Hematopoietic multipotent progenitor cell (in vitro differentiated cells): Measurements from ENCODE around the genes PPM1F and BCR.

DNA sequence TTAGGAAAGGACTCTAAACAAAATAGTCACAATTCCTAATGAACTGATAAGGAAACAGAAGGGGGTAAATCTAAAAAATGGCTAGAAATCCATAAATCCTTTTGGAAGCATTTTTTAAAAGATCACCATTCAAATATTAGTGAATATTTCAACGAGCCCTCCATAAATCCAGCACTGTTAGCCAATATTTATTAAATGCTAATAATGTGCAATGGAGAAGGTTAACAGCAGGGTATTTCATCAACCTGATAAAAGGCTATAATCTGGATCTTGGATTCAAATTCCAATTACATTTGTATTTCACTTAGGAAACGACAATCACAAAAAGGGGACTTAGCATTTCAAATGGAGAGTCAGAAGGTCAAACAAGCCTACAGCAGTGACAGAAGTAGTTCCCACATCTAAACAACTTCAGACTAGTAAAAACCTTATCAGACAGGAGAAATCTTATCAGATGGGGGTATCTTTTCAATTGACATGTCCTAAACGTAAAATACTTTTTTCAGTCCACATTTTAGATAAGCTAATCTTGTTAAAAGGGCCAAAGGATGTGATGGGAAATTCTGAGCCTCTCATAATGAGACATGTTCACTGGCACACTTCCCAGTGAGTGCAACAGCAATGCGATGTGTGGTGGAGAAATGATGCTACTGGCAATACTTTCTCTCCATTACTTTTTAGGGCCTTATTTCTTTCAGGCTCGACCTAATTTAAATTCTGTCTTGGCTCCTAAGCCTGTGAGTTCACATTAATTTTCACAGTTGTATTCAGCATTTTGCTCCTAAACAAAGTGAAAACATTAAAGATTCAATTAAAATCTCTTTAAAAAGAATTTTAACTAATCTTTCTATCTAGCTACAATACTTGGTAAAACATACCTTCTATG, 2.5 kb downstream of the MAPK1 start:
- CAGE, long polyA plus RNA, result no peak

DNA sequence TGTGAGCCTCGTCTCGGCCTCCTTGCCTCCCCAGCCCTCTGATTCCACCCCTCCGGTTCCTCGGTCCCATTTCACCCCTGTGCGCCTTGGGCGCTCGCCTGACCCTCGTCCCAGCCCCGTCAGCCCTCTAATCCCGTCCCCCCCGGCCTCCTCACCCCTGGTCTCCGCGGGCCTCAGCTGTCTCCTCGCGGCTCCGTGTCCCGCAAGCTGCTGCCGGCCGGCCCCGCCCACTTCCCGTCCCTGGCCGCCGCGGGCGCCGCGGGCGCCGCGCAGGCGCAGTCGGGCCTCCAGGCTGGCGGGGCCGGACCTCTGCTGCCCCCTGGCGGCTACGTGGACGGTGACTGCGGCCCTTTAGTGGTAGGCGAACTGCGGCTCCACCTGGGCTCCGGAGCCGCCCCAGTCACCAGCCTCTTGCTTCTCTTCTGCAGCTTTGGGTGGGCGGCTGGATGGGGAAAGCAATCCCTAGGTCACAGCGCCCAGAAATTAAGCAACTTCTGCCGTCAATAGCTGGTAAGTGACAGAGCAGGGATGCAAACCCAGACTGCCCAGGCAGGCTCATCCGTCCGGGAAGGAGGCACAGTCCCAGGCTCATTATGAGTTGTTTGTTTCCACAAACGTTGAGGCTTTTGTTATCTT, at the start of gene PPM1F:
TSS of gene PPM1F (minus strand) at position 212 of the 636 bp plus-strand sequence.
- CAGE, long polyA plus RNA, result start-site peak on the minus strand centred at position 199 of the sequence, 42 bp wide, 845 reads

DNA sequence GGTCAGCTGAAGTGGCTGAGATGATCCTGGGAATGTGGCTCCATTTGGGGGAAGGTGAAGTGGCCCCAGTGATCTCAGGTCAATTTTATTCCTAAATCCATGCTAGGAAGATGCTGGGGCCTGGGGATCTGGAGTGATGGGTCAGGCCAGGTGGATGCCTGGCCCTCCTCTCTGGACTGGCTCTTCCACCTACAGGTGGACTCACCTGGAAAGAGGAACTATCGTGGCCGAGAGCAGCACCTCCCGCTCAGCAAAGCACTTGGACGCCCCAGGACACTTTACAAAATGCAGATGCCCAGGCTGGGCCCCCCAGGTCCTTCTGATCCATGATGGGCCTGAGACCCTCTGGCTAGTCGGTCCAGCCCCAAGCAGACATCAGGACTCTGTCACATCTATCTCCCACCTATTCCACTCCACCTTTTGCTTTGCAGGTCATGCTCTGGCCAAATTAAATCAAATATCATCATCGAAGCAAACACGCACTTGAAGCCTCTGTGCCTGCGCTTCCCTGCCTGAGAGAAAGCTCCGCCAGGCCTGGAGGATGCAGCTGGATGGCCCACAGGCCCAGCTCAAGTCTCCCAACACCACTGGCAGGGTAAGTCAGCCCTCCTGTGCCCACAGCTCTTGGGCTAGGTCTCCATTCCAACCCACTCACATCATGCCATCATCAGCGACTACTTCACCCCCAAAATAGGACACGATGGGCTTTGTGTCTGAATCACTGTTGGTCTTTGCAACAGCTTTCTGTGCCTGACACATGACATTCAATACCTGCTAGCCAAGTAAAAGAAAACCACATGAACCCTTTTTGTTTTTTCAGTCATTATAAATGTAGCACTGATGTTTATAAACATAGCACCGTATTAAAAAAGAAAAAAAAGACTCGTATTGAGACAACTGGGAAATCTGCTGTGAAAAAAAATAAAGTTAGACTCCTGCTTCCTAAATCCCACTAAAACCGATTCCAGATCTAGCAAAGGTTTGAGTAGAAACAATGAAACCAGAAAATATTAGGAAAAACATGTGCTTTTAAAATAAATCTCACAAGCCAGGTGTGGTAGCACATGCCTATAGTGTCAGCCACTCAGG, 6.3 kb downstream of the TOP3B start:
- CAGE, long polyA plus RNA, result no peak

DNA sequence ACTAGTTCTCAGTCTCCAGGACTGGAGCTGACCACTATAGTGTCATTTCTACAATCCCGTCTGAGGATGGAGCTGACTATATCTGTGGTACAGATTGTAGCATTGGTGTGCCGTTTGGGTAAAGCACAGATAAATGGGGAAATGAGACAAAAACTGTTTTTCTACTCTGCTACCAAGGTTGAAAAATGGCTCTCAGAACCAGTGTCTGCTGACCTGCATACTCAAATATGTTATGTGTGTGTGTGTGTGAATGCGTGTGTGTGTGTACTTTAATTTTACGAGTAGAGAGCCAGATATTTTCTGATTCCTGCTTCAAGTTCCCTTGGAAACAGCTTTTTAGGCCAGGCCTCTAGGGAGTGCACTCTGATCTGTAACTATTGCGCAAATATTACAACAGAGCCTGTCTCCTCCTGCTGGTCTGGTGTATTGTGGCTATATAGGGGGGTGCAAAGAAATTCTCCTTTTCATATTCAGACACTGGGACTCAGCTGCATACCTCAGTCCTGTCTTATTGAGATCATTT, 78.9 kb upstream of the TOP3B start:
- CAGE, long polyA plus RNA, result no peak

DNA sequence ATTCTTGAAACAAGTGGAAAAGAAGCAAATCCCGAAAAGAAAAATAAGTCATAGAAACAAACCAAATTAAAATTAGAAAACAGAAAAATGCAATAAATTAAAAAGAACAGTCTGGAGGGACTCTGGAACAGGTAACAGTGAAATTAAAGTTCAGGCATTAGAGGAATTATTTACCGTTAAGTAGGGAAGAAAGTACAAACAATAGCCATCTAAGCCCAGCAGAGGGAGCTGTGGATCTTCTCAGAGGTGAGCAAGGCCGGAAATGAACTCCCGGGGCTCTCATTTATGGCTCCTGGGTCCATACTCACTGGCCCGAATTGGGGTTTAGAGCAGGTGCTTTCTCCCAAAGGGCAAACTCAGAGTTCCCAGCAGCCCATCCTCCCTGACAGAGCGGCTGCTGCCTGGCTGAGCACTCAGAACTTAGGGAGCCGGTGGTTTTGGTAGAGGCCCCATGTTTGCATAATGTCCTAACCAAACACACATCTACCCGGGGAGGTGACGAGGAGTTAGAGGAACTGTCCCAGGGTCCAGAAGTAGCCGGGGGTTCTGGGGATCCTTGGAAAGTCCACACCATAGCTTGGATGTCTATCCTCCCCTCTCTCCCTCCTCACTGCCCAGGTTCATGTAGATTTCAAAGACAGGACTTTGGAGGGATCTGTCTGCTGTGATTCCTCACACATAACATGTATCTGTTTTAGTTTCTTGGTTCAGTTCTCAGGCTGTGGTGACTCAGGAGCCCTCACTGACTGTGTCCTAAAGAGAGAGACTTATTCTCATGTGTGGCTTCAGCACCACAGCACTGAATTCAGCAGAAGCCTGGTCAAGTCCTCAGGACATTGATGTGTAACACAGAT, 87.7 kb upstream of the VPREB1 start:
- CAGE, long polyA plus RNA, result no peak

DNA sequence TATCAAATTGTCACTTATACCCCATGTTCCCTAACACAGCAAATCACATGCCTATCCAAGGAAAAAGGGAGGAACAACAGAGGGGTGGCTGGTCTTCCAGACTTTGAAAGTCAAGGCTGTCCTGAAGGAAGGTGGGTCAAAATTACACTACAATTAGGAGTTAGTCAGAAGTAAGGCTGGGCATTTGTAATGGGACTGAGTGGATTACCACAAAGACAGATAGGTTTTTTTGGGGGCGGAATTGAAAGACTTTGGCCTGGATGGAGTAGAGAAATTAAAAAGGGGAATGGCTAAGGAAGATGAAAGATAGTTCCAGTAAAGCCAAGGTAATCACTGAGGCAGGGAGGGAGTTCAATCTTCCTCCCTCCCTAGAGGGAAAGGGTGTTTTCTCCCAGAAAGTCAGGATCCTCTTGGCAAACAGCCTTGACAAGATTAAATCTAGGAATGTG, 5.8 kb downstream of the PRAME start:
- CAGE, long polyA plus RNA, result no peak

DNA sequence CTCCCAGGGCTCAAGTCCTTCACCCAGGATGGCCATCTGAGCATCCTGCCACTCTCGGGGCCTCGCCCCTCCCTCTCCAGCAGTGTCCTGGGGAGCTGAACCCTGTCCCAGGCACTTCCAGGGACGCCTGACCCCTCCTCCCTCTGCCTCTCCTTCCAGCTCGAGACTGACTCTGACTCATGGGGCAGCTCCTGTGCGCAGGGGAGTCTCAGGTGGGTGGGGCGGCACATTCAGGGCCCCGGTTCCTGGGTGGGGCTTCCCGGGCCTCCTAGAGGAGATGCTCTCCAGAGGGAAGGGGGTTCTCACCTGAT, 77.1 kb upstream of the IGLL5 start:
- CAGE, long polyA plus RNA, result no peak

DNA sequence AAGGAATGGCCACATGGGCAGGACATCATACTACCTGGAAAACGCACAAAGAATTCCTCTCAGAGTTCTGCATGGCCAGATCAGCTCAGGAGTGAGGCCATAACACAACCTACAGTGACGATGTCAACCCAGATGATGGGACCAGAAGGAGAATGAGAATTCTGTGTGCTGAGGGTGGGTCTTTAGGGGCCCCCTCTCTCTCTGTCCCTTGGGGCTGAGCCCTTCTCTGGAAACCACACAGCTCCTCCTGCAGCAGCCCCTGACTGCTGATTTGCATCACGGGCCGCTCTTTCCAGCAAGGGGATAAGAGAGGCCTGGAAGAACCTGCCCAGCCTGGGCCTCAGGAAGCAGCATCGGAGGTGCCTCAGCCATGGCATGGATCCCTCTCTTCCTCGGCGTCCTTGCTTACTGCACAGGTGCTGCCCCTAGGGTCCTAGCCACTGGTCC, 7.2 kb upstream of the IGLL5 start:
- CAGE, long polyA plus RNA, result no peak

- CAGE, long polyA plus RNA, result no peak
Measured at GRCh38 chr22:22931760-22932304, 44.2 kb downstream of the IGLL5 start.

GRCh38 chr22:23016838-23017404, 53.4 kb upstream of the GNAZ start:
- CAGE, long polyA plus RNA, result no peak

DNA sequence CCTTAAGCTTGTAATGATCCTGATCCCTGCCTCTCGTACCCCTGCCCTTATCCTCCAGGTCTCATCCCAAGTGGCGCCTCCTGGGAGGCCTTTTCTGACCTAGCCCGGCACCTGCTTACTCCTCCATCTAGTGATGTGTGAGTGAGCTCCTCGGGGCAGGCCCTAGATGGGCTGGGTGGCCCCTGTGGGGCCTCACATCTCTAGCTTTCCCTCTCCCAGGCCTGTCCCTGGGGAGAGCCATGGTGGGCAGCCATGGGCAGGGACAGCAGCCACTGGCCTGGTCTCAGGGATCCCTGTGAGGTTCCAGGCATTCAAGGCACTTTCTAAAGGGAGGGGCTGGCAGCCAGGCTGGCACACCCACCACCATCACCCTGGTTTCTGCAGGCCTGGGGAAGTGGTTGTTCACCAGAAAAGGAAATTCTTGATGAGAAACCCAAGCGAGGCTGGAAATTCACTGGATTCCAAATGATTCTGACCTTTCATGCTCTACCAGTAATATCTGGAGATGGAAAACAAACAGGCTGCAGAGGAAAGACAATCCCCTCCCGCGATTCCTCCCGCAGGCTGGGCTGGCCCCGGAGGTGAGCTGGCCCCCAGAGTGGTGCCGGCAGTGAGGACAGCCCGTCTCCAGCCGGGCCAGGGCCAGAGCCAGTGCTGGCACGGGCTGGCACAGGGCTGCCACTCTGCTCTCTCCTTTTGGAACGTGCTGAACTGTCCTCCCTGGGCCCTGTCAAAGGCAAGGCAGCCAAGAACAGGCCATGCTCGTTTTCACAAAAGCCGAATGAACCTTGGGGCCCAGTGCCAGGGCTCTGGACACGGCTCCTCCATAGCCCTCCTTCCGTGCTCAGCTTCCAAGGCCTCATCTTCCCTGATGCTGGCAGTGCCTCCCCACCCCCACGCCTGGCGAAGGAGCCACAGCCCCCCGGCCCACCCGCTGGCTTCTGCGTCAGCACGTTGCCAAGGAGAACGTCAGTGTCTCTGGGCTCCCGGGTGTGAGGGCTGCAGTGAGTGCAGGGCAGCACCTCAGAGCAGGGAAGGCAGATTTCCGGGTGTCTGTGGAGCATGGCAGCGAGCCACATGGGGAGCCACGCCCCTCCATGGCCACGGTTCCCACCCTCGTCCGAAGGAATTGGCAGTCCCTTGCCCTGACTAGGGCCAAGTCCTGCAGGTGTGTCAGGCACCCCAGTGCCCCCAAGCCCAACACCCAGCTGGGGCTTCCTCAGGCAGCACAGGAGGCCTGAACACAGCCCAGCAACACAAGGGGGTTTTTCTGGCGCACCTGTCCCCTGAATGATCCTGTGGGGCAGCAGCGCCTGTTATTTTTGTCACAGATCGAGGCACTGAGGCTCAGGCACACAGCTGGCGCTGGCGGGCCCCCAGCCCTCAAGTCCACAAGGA, 28.4 kb downstream of the GNAZ start:
- CAGE, long polyA plus RNA, result no peak

- CAGE, long polyA plus RNA, result no peak
Measured at GRCh38 chr22:23124381-23125139, 17.2 kb downstream of the RSPH14 start.

DNA sequence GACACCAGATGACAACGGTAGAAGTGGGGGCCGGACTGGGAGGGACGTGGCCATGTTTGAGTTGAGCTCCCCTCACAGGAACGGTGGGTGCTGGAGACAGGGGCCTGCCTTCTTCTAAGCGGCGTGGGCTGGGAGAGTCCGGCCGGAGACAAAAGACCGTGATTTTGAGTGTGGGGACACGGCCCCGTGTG, 203 bp downstream of the RSPH14 start:
- CAGE, long polyA plus RNA, result no peak

GRCh38 chr22:23180301-23181299, at the start of gene BCR:
BCR (plus strand) TSS chr22:23180509.
- CAGE, long polyA plus RNA, result no peak

- CAGE, long polyA plus RNA, result no peak
Measured at GRCh38 chr22:23251413-23252088, 71.2 kb downstream of the BCR start.

DNA sequence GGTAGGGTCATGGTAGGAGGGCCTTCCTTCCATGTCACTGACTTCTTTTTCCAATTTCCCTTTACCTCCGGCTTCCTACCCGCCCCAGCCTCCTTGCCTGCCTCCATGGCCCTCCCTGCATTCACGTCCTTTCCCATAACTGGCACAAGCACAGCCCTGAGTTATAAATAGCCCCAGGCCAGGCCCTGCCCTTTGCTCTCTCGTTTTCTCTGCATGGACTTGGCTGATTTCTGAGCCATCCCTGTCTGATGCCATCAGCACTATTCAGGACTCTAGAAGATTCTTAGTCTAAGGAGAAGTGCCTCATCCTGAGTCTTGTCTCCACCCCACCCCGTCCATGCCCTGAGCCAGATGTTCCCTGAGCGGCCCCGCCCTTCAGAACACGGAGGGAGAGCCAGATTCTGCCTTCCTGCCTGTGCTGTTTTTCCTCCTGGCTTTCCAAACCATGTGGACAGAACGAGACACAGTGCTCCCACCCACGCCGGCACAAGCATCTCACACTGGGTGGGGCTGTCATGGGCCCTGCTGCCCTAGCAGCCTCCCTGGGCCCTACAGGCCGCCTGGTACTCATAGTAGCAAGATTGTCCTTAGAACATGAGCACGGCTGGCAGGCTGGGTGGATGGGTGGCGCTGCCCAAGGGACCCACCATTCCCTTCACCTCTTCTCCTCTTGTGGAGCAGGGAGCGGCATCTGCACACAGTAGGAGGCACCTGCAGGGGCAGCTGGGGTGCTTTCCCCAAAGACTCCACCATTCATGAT, 76.8 kb downstream of the BCR start:
- CAGE, long polyA plus RNA, result no peak

GRCh38 chr22:23286910-23287546, 106.7 kb downstream of the BCR start:
- CAGE, long polyA plus RNA, result no peak

GRCh38 chr22:23315481-23316229, 135.3 kb downstream of the BCR start:
- CAGE, long polyA plus RNA, result no peak

DNA sequence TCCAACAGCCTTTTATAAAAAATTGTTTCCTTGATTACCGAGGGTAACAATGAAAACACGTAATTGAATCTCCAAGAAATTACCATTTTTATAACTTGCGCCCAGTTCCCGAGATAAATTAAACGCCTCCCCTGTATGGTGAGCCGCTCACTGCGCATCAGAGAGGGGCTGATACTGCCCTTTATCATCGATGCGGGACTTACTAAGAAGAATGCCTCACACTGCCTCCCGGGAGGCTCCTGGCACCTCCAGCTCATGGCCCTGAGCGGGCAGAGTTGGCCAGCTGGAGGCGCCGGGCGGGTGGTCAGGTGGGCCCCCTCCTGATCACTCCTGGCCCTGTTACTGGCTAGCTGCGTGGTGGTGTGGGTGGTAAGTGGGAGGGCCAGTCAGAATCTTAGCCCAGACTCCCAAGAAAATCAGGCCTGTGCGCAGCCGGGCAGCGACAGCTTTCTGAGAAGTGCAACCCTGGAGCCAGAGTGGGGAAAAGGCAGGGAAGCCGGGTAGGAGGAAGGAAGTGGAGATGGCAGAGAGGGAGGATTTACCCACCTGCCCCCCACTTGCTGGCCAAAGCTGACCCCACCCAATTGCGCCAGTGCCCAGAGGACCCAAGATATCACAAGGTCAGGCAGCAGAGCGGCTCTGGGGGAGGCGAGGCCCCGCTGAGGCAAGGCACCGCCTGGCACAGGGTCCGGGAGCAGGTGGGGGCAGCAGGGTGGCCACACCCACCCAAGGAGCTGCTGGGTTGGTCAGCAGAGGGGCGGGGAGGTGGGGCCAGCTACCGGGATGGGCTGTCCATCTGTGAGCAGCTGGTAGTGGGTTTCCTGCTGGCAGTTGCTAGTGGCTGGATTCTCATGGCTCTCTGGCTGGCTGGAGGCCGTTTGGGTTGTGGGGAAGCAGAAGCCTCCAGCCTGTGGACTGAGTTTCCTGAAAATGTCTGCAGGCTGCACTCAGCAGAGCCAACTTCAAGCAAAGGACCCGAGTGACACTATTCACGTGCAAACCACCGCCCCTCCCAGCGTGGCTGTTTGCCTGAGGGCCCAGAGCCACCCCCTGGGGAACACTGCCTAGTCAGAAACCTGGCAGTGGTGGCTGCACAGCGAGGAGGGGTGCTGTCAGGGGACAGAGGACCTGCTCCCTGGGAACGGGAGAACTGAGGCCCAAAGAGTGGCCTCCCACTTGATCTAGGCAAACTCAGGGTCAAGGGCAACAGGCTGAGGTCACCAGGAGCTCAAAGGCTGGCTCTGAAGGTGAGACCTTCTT, 196.4 kb downstream of the IGLL1 start:
- CAGE, long polyA plus RNA, result no peak

- CAGE, long polyA plus RNA, result no peak
Measured at GRCh38 chr22:23401836-23403002, 177.9 kb downstream of the IGLL1 start.